Duodenum (tissue), 1 donor: ENCODE data around the gene SIX6.

GRCh38 chr14:60138457-60139281, 26.5 kb downstream of the DHRS7 start:
- PRO-cap = no peak

DNA sequence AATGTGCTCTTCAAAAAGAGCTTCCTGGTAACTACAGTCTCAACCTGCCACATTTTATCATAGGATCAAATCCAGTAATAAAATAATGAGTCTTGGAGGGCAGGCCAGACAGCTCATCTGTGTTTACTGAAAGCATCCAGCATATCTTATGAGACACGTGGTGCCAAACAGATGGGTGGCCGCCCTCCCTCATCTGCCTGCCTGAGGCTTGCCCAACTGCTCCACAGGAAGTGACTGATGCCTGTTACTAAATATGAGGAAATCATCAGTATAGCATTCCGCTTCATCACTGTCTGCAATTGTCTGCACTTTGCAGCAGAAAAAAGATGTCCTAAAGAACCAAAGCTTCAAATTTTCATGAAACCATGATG, 13.5 kb downstream of the DHRS7 start:
- PRO-cap = no peak

DNA sequence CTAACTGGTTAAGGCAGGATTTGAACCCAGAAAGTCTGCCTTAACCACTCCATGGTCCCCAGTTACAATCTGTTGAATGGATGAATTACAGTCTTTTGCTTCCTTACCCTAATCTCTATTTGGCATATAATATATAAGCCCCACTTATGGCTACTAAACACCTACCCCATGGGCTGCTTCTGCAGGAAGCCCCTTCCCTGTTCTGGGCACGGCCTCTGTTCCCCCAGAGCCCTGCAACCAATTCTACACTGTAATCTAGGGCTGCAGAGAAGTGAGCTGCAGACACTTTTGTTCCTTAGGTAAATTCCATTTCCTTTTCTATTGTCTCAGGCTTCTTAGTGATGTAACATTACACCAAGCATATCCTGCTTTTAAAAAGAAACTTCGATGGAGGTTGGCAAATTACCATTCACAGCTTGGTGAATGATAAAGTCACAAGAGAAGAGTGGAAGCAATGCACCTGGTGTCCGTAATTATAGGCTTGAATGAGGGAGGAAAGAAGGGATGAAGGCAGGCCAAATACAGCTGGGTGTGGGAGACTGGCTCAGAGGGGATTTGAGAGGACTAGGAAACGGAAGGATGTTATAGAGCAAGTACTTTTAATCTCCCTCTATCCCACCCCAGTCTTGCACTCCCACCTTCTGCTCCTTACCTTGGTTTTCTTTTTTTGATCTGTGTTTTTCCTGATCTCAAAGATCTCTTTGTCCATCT, 68.5 kb downstream of the PPM1A start:
- PRO-cap = no peak

GRCh38 chr14:60485114-60485431, 790 bp downstream of the C14orf39 start:
- PRO-cap = no peak

GRCh38 chr14:60508823-60509214, at the start of gene SIX6:
Gene SIX6 (plus strand): TSS chr14:60509146.
- PRO-cap = no peak

- PRO-cap = no peak
These were observed 32.7 kb downstream of the SIX1 start for GRCh38 chr14:60616458-60617144.

GRCh38 chr14:60643498-60643840, 5.8 kb downstream of the SIX1 start:
- PRO-cap = no peak

- PRO-cap = no peak
These were observed 3.6 kb upstream of the SIX1 start for GRCh38 chr14:60652755-60653474.

DNA sequence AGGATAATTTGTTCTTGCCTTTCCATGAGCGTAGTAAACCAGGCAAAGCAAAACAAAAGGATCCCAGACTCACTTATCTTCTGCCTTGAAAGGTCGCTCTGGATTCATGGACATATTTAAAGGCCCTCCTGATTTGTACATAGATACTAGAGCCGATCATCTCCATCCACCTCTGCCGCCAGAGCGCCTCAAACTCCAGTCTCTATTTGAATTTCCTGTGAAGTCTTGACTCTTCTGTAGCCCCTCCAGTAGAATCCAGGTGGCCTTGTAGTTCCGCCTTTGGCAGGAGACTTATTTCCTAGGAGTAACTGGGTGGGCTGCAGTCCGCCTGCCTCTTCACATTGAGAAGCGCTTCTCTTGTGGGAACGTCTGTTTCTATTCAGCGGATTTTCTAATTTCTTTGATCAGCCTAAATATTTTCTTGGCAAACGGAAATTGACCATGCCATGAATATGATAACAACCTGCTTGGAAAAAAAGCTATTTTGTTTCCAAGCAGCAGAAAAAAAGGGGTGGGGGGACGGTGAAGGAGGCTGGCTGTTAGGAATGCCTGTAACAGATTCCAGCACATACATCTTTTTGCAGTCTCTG, 8.9 kb upstream of the SIX1 start:
- PRO-cap = no peak

- PRO-cap = no peak
These were observed 41.2 kb downstream of the MNAT1 start for GRCh38 chr14:60775616-60776360.

- PRO-cap = unidirectional peak, minus-strand start at chr14:61281802
These were observed 580 bp upstream of the TMEM30B start for GRCh38 chr14:61281678-61282158.

- PRO-cap = unidirectional peak, plus-strand start at chr14:61335297
These were observed 13.5 kb downstream of the PRKCH start for GRCh38 chr14:61334774-61335423.

DNA sequence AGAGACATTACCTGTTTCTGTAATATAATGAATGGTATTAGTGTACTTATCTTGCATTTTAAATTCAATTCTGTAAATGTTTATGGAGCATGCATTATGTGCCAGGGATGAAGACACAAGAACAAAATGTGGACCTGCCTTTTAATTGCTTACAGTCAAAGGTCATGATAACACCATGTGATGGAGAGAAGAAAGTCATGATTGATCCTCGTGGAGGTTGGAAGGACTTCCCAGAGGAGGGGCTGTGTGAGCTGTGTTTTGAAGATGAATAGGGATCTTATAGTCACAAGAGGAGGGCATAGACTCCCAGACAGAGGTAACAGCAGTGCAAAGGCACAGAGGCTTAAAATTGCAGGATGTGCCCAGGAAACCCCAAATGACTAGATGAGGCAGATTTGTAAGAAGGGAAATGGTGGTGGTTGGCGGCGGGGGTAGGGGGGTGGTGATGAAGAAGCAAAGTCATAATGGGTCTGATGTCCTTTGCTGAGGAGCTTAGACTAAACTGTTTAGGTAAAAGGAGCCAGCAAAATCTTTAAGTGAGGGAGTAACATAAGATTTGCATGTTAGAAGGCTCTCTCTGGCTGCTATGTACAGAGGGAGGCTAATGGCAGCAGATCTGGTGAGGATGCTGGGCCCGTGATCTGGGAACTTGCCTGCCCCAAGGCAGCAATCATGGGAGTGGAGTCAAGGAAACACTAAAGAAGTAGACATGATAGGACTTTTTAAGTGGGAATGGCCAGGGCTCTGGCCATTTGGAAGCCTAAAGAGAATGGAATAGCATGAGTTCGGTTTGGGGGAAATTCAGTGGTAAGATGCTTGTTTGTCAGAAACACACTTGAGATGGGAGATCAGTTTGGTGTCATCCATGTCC, 151.7 kb downstream of the PRKCH start:
- PRO-cap = no peak

DNA sequence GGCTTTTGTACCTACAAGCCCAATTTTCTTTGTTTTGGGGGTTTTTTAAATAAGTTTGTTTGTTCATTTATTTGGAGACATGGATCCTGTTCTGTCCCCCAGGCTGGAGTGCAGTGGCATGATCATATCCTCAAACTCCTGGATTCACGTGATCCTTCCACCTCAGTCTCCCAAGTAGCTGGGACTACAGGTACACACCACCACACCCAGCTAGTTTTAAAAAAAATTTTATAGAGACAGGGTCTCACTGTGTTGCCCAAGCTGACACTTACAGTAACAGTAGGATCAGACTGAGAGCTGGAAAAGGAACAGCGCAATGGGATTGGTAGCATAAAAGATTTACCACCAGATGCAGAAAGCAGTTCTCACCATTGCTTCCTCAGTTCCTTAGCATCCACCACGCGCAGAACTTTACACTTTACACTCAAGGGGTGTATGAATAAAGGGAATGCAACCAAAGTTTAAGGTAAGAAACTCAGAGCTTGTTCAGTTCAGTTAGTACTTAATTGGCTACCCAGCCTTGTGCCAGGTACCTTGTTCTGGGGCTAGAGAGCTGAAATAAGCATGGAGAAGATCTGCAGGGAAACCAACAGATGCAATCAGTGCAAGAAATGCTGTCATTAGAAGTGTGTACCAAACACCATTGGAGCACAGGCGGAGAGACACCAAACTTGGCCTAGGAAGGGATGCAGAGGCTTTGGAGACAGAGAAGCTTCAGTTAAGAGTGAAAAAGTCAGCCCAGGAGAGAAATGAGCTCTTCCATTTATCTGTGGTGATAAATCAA, 182.4 kb upstream of the HIF1A start:
- PRO-cap = no peak

DNA sequence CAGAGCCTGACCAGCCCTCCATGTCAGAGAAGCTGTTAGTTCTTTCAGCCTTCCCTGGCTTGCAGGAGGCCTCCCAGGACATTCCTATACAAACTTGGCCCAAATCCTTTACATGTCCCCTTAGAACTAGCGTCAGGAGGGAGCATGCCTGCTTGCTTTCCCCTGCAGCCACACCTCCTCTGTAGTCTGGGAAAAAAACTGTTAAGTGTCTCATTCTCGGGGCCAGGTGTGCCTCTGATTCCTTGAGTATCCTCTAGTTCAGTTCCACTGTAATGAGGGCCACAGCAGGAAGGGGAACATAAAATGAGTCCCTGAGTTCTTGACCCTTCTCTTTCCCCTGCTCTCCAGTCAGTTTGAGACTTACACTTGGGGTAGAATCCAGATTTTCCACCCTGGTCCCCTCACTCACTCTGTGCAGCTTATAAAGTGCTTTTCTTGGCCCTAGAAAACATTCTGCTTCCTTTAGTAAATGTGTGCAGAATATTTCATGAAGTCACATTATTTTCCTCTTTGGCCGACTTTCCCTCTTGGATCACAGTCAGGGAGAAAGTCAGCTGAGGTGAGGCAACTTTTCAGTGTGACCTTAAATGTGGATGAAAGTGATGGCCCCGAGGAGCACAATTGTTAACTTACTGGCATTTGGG, 152.1 kb upstream of the HIF1A start:
- PRO-cap = no peak

DNA sequence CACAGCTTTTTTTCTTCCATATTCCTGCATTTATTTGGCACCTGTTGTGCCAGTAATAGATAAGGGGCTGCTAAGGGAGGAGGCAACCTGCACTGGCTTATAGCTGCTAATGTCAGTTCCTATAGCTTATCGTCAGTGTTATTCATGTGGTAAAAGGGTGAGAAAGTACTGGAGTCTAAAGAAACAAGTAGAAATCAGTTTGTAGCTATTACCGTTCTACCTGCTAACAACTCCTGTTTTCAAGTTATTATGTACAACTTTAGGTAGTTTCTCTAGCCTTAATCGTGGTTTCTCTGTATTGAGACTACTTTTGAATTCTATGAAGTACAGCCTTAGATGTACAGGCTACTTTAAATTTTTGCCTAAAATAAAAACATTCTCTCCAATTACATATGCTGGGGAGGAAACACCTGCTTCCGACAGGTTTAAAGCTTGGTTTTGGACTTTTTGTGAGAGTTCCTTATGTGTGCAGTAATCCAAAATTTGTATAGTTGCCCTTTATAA, 24.5 kb downstream of the HIF1A start:
- PRO-cap = no peak

DNA sequence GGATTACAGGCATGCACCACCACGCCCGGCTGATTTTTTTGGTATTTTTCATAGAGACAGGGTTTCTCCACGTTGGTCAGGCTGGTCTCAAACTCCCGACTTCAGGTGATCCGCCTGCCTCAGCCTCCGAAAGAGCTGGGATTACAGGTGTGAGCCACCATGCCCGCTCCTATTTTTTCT, 20.8 kb upstream of the SNAPC1 start:
- PRO-cap = no peak

DNA sequence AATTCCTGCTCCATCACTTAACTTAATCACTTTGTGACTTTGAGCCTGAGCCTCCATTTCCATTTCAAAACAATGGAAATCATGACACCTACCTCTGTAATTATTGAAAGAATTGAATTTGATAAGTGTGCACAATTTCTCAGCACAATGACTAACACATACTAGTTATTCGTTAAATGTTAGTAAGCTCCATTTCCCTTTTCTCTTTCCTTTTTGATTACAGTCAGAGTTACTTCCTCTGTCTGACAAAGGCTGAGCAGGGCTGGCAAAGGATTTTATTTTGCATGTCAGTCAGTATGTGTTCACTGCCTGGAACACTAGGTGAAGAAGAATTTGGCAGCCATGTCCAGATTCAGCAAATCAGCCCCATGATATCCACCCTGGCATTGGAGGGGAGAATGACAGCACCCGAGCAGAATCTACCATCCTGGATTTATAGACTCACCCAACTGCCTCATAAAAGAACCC, 12.2 kb upstream of the RHOJ start:
- PRO-cap = no peak

GRCh38 chr14:63205050-63205331, 748 bp downstream of the RHOJ start:
- PRO-cap = no peak

GRCh38 chr14:63435683-63436447, 107.3 kb downstream of the PPP2R5E start:
- PRO-cap = no peak